Mesenchymal stem cell of adipose (primary cell): ENCODE data around the genes VCPKMT and ATL1.

GRCh38 chr14:50115987-50117029 is at the start of gene VCPKMT:
TSS of gene VCPKMT (minus strand) at chr14:50116572.
- CAGE, long polyA plus RNA = no peak

DNA sequence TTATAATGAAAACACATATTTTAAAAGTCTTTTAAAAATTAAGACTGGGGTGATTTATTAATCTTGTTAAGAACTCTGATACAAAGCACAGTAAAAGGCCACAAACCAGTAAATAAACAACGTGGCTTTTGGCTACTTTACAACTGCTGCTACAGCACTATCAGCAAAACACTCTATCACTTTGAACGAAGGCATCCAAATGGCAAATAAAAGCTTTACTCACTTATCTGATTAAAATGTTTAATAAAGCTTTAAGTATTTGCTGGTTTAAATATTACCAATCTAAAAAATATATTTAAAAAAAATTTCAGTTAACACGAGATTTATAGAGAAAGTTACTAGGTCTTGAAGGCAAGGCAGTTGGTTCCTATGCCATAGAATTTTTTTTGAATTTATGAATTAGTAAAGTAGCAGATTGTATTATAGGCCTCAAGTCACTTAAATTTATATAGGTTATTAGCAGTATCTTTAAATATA is 767 bp upstream of the VCPKMT start:
- CAGE, long polyA plus RNA = no peak

GRCh38 chr14:50362502-50363449 is 33.9 kb downstream of the CDKL1 start:
- CAGE, long polyA plus RNA = no peak

GRCh38 chr14:50559912-50560902 is at the start of gene ATL1:
TSS of gene ATL1 (plus strand) at chr14:50560145.
- CAGE, long polyA plus RNA = no peak

DNA sequence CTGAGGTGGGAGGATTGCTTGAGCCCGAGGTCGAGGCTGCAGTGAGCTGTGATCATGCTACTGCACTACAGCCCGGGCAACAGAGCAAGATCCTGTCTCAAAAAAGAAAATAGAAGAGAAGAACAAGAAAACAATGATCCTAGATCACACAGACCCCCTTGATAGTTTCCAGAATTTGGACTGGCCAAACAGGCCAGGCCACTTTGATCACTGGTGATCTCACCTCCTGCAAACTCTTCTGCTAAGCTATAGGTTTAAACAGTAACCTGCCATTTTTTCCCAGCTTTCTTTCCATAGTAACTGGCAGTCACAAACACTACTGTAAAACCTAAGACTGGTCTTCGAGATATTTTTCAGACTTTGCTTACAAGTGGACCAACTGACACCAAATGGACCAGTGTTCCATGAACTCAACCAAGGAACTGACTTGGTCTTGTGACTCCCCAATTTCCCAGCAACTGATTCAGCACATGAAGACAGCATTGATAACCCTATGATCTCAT is 8.3 kb downstream of the SAV1 start:
- CAGE, long polyA plus RNA = no peak

GRCh38 chr14:50670177-50671040 is 2.3 kb upstream of the SAV1 start:
- CAGE, long polyA plus RNA = no peak

DNA sequence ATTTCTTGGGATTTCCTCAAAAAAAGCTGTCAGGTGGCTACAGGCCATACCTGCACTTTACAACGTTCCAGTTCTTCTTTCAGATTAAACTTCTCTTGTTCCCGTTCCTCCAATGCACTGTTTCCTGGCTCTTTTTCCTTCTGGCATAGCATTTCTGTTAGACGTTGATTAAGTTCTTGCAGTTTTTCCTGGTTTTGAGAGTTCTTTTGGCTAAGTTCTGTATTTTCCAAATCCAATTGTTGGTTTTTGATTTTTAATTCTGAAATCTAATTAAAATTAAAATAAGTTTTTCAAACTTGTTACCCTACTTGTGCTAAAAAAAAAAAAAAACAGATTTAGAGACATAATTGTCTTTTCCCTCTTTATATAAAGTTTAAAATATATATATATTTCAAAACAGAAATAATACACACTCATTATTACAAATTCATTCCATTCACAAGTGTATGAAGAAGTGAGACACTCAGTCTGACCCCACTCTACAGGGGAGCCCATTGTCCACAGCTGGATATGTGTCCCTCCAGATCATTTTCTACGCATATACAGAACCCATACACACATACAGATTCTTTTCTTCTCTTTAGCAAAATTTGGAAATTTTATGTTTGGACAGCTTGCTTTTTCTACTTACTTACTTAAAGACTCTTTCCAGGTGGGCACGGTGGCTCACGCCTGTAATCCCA is 78.4 kb downstream of the NIN start:
- CAGE, long polyA plus RNA = no peak

- CAGE, long polyA plus RNA = no peak
Measured at GRCh38 chr14:50792239-50792482, 38.8 kb downstream of the NIN start.

DNA sequence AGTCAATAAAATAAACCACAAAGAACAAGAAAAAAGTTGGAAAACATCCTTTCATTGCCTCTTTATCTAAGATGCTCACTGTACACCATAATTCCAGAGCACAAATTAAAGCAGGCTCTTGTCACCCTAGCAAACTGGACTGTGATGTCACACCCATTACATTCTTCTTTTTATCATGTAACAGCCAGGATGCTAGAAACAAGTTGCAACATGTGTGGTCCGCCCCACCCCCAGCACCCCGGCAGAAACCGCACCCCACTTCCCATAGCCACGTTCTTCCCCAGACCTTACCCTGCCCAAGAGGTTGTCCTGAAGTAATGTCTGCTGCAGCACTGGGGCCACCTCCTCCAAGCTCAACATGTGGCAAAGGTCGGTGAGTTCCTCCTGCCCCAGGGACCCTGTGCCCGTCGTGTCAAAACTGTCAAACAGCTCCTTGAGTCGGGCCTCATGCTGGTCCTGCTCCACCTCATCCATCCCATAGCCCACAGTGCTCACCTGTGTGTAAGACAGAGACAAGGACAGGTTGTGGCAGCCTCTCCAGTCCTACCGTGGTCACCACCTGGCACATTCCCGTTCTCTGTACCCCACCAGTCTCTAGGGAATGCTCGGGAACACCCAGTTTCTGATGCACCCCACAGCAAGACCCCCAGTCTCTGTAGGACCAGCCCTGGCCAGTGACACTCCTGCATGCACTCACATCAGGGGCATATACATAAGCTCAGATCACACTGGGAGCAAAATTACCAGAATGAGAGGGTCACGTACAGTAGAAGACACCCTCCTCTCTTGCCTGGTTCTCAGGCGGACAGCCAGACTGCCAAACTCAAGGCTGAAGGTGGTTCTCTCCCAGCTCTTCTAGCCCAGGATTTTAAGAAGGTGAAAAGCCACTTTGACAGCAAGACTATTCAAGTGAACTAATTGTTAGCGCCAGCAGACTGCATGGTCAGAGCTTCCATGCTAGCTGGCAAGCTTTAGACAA is 9.1 kb downstream of the NIN start:
- CAGE, long polyA plus RNA = no peak

DNA sequence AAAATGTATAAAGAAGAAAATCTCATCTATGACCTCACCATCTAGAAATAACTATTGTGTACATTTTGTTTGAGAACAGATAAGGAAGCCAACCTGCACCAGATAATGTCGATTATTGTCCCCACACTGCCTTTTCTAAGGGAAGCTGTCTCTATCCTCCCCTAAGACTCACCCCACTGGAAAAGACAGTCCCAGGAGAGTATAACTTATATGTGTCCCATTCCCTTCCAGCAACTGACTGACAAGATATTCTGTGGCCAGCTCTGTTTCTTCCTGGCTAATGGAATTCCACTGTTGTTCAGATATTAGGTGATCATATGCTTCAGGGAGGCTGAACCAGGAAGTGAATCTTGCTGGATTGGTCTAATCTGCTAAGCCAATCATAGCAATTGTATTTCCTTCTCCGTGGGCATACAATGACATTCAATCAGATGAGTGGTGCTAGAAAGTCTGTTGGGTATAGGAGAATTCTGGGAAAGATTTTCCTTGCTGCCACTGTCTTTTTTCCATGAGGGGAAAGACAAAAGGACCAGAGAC is 12.2 kb downstream of the PYGL start:
- CAGE, long polyA plus RNA = no peak

DNA sequence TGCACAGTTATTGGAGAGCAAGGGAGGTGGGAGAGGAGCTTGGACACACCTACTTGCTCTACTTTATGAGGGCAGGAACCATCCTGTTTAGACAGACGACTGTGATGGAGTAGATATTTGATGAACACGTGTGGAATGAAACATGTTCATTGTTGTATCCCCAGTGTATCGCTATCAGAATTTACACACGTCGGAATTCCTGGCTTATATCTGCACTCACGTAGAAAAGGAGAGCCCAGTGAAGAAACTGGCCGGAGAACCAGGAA is 2.3 kb downstream of the PYGL start:
- CAGE, long polyA plus RNA = no peak

GRCh38 chr14:51013940-51014481 is 69.7 kb upstream of the PYGL start:
- CAGE, long polyA plus RNA = no peak

DNA sequence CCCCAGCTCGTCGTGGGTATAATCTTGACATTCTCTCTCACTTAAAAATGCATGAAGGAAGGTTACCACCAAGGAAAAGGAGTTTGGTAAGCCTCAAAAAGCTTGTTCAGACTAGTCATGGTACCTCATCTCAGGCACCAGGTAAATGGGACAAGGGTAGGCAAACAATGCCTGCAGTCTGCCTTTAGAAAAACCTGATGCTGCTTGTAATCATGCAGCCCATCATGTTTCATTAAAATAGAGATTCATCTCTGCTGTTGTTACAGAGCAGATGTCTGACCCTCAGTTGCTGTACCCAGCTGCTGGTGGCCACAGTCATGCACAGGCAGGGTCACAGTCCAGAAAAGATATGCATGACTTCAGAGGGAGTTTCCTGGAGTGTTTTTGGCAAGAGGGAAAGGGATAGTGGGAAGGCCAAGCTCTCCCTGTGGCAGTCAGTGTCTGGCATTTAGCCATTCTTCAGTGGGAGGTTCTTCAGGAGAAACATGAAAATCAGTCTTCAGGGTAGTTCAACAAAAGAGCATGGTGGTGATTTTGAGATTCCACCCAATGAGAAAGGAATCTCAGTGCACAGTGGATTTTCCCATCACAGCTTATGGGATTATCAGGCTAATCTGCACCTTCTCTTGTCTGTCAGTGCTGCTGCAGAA is 202.8 kb upstream of the FRMD6 start:
- CAGE, long polyA plus RNA = no peak

- CAGE, long polyA plus RNA = no peak
Measured at GRCh38 chr14:51652968-51653750, 1.4 kb downstream of the FRMD6 start.

DNA sequence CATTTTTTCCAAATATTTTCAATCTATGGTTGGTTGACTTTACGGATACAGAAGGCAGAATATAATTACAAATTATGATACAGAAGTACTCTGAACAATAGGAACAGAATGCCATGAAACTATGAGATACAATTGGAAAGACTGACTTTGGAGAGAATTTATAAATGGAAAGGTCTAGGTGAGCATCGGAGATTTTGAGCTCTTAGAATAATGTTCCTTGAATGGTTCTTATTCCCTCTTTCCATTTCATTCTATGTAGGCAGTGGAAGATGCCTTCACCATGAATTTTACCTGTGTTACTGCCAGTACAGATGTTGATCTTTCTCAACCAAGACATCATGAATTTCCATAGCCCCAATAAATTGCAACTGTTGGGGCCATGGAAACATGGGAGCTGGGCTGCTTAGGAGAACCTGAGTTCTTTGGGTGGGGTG is 60.1 kb downstream of the GNG2 start:
- CAGE, long polyA plus RNA = no peak

DNA sequence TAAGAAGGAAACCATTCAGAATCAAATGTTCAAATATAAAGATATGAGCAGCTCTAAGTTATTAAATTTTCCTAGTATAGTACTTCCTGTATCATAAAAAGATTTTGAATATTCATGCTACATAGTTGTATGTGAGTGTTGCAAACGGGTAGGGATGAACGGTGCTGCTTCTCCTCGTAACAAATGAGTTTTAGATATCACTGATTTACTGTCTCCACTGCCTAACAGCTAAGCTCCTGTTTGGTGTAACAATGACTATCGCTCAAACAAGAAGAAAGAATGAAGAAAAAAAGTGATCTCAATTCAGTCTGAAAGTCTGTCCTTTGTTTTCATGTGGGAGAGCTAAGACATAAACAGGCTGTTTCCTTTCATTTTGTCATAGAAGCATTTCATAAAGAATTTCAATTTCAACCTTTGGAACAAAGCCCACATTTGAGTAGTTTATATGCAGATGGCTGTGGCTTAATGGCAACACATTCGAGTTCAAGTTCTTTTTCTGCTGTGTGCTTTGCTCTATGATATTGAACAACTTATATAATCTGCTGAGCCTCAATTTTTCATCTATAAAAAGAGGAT is 26.0 kb upstream of the RTRAF start:
- CAGE, long polyA plus RNA = no peak

GRCh38 chr14:52010231-52010666 is 20.9 kb downstream of the RTRAF start:
- CAGE, long polyA plus RNA = no peak

DNA sequence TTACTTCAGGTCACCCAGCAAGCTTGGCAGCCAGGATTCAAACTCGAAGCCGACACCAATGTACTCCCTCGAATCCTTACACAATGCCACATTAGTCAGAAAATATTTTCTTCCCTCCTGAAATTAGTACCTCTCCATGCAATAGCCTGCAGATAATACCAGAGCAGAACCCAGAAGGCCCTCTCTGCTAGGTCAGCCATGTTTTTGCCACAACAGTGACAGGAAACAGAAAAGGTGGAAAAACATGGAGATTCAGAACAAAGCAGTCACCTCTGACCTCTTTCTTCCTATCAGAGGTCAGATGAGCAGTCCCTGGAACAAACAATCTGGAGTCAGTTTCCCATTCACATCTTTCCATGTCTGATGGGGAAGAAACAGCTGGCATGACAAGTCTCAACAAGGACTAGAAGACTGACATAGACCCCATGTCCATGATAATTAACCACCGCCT is 16.4 kb downstream of the NID2 start:
- CAGE, long polyA plus RNA = no peak

DNA sequence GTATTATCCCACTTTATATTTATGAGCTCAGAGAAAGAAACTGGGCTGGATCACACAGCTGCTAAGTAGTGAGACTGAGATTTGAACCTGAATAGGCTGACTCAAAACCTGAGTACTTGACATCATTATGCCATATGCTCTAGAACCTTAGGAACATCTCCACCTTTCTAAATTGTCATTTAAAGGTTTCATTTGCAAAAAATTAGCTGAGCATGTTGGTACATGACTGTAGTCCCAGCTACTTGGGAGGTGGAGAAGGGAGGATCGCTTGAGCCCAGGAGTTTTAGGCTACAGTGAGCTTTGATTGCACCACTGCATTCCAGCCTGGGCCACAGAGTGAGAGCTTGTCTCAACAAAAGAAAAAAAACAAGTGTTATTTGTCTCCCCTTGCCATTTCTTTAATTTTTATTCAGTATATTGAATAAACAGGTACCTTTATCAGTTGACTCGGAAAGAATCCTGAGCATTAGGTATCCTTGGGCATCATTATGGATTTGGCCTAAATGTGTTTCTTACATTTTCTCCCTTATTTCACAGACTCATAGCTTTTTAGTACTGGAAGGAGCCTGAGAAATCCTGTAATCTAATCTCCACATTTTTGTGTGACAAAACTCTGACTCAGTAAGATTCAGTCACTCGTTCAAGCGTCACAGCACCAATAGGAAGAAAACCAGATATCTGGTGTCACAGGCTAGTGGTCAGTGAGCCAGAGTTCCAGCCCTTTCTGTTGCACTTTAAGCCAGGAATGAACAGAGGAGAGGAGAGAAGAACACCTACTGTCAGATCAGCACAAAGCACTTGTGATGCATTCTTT is 11.7 kb upstream of the NID2 start:
- CAGE, long polyA plus RNA = no peak

DNA sequence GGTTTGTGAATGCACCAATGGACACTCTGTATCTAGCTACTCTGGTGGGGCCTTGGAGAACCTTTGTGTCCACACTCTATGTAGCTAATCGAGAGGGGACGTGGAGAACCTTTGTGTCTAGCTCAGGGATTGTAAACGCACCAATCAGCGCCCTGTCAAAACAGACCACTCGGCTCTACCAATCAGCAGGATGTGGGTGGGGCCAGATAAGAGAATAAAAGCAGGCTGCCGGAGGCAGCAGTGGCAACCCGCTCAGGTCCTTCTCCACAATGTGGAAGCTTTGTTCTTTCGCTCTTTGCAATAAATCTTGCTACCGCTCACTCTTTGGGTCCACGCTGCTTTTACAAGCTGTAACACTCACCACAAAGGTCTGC is 54.0 kb upstream of the NID2 start:
- CAGE, long polyA plus RNA = no peak